Mesenchymal stem cell of adipose (primary cell): ENCODE results near the genes STRN and CYP1B1.

GRCh38 chr2:33279825-33280302 is 196.6 kb upstream of the RASGRP3 start:
- CAGE, long polyA plus RNA, result no peak

GRCh38 chr2:33300234-33300733 is 176.2 kb upstream of the RASGRP3 start:
- CAGE, long polyA plus RNA, result no peak

DNA sequence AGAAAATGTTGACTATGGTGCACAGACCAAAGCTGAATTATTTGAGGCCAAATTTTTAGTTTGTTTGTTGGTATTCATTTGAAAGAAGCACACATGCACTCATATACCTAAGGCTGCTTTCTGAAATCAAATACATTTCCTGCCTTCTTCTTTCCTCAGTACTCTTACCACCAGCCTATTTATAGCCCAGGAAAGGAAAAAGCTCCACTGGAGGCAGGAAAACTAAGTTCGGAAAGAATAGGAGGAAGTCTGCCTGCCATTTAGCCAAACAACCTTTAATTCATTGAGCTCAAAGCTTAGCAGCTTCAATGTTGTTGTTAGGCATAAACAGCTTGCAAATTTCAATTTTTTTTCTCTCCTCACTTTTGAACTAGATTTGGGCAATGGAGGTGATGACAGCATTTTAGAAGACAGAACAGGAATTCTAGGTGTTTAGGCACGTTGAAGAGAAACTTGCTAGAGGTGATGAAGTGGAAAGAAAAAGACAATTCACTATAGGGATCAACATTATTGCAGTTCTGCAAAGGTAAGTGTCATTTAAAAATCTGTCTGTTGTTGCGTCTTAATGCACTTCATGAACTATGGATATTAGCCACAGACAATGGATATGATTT is 40.3 kb upstream of the RASGRP3 start:
- CAGE, long polyA plus RNA, result no peak

DNA sequence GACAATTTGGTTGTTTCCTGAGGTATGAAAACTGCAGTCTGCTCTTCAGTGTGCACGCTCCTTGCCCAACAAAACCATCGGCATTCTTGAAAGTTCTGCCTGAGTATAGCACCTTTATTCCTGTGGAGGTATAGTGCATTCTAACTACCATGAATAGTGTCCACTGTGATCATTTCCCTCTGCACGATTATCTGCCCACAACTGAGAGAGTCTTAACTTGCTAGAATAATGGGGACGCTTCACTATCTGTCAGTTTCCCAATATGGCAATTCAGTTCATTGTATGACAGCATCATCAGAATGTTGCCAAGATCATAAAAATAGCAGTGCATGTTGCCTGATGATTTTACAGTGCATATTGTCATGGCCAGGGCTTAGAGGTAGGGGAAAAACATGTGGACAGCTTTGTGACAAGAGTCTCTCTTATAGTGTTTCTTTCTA is 6.0 kb downstream of the RASGRP3 start:
- CAGE, long polyA plus RNA, result no peak

- CAGE, long polyA plus RNA, result no peak
Measured at GRCh38 chr2:33797602-33798049, 198.5 kb upstream of the FAM98A start.

DNA sequence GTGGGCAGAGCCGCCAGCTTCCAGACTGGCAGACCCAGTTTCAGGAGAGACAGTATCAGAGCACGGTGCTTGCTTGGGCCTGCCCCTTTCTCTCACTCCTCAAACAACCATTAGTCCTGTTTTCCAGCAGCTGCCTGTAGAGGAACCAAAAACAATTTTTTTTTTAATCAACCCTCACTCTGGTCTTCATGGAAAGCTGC is 25.1 kb upstream of the CRIM1 start:
- CAGE, long polyA plus RNA, result no peak

GRCh38 chr2:36372952-36373532 is 17.5 kb downstream of the CRIM1 start:
- CAGE, long polyA plus RNA, result no peak

- CAGE, long polyA plus RNA, result no peak
Measured at GRCh38 chr2:36544992-36545513, 52.9 kb downstream of the FEZ2 start.

DNA sequence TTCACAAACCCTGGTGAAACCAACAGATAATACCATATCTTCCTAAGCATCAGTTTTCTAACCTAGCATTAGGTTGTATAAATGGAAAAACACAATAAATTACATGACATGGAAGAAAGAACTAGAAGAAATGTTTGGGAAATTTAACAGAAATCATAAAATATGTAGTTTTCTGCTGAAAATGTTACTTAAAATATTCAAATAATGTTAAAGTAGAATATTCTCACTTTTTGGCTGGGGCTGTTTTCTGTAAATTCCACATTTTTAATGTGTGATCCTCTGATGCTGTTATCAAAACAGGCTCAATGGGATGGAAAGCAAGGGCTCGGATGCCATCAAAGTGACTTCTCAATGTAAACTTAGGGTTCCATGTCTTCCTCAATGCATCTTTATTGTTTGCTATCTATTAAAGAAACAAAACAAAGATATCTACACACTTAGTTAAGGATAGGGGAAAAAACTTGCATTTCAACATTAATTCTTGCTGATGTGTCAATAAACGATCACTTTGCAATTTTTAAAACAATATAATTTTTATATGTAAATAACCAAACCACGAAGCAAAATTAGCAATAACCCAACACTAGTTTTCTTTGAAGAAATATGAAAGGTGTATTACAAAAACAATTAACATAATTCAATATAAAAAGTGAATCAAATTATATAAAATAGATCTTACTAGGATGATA is 96.9 kb downstream of the STRN start:
- CAGE, long polyA plus RNA, result no peak

DNA sequence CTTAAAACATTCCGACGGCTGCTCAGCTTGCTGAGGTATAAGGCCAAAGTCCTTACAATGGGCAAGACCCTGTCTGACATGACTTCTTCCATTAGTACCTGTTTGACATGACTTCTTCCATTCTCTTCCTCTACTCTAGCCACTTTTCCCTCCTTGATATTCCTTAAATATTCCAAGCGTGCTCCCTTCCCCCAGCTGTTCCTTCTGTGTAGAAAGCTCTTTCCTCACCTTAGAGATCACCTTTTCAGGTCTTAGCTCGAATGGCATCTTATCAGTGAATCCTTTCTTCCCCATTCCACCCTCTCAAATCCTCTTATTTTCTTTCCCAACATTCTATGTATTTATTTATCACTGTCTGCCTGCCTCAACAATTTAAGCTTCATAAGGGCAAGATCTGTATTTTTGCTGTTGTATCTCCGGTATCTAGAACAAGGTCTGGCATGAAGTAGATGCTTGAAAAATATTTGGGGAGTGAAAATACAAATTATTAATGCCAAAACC is 4.6 kb downstream of the STRN start:
- CAGE, long polyA plus RNA, result no peak

DNA sequence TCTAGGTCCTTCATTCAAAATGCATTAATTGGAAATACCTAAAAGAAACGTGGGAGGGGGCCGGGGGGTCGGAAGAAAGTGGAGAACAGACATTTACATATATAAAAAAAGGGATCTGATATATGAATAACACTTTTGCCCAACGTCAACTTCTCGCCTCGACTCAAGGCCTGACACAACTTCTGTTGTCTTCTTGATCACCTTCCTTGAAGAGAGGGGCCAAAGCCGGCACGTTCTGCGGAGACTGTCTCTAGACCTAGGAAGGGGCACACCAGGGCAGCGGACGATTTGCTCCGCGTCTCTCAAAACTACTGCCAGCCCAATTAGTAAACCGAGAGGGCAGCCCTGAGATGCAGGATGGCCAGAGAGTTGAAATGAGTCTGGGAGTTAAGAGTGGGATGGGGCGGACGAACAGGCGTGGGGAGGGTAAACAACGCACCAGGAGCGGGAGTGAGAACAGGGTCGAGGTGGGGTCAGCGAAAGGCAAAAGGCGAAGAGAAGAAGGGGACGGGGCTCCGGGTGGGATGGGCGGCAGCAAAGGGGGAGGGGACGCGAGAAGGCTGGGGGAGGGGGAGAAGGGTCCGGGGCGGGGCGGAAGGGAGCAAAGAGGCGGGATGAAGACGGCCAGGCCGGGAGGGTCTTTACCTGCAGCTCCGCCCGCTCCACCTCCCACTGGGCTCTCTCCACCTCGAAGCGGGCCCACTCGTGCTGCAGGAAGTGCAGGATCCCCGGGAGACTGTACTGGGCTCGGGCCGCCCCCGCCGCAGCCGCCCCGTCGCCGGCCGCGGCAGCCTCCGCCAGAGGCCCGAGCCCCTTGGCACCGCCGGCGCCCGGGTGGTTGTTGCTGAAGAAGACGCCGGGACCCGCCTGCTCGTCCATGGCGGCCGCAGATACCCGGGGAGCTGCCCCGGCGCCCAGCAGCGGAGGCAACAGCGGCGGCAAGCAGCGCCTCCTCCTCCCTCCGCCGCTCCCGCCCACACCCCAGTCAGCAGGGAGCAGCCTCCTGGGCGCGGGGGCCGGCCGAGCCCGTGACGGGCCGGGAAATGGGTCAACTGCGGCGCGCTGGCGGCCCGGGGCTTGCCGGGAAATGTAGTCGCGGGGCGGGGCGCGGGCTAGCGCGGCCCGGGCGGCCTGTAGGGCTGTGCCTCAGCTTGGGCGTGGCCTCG is at the start of gene STRN:
TSS of gene STRN (minus strand) at position 952 of the 1,166 bp plus-strand sequence.
- CAGE, long polyA plus RNA, result no peak

DNA sequence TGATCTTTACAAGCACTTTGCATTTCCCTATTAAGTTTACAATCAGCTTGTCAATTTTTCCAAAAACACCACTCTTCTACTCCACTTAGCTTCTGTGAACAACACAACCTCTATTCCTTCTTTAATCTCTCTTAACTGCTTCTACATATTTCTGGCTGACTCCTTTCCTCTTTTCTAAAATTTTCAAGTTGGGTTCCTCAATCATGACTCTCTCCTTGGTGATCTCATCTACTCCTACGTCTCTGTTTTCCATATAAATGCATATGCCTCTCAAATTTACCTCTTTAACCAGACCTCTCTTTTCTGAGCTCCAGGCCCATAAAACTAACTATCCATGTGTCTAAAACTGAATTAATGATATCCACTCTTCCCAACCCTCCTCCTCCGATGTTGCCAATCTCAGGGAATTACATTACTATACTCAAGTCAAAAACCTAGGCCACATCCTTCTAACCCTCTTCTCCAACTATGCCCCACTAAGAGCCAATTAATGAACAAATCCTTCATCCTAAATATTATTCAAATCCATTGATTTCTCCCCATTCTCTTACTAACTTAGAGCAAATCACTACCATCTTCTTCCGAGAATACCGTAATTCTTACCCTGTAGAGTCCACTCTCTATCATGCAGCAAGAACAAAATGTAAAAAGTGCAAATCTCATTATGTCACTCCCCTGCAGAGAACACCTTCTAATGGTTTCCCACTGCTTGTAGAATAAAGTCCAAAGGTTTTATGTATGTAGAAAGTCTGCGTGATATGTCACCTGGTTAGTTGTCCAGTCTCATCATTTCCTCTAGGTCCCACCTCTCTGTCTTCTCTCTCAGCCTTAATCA is 48.4 kb downstream of the HEATR5B start:
- CAGE, long polyA plus RNA, result no peak

DNA sequence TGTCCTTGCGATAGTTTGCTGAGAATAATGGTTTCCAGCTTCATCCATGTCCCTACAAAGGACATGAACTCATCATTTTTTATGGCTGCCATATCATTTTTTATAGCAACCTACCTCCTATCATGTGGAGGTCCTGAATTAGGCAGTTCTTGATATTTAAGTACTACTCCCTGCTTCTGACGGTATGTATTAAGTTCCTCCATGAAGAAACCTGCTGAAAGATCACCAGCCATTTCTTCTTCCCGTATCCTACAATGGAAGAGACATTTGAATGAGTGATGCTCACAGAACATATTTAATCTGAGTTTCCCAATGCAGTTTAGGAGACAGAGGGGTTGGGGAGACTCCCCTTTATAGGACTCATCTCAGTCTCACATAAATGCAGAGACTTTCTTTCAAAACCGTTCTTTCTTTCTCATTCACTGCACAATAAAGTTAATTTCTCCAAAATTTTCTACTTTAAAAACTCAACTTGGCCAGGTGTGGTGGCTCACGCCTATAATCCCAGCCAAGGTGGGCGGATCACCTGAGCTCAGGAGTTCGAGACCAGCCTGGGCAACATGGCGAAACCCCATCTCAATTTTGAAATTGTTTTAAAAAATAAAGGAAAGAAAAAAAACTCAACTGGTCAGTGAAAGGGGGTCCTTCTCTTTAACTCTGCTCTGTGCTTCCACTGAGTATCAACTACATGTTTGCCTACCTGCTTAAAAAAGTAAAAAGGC is 9.0 kb downstream of the EIF2AK2 start:
- CAGE, long polyA plus RNA, result no peak

DNA sequence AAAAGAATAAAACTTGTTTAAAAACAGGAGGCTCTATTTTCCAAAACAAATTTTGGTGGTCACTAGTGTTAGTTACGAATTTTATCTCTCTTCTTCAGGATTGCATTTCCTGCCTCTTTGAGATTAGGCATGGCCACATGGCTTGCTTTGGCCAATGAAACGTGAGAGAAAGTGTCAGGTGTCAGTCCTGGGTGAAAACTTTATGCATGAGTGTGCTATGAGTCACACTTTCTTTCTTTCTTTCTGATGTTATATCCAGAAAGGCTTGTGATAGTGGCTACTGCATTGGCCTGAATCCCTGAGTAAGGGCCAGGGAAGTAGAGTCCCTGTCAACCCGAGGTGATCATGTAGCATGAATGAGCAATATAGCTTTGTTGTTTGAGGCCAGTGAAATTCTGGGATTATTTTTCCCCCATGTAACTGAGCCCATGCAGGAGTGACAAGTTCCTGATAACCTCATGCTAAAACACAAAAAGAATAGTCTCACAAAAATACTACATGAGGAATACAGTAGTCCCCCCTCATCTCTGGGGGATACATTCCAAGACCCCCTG is 109.7 kb downstream of the CDC42EP3 start:
- CAGE, long polyA plus RNA, result no peak

GRCh38 chr2:37615665-37616189 is 55.7 kb downstream of the CDC42EP3 start:
- CAGE, long polyA plus RNA, result no peak

- CAGE, long polyA plus RNA, result no peak
Measured at GRCh38 chr2:37688895-37689490, 17.6 kb upstream of the CDC42EP3 start.

GRCh38 chr2:37798642-37798919 is 126.5 kb upstream of the RMDN2 start:
- CAGE, long polyA plus RNA, result no peak

- CAGE, long polyA plus RNA, result no peak
Measured at GRCh38 chr2:37855173-37856078, 69.7 kb upstream of the RMDN2 start.

DNA sequence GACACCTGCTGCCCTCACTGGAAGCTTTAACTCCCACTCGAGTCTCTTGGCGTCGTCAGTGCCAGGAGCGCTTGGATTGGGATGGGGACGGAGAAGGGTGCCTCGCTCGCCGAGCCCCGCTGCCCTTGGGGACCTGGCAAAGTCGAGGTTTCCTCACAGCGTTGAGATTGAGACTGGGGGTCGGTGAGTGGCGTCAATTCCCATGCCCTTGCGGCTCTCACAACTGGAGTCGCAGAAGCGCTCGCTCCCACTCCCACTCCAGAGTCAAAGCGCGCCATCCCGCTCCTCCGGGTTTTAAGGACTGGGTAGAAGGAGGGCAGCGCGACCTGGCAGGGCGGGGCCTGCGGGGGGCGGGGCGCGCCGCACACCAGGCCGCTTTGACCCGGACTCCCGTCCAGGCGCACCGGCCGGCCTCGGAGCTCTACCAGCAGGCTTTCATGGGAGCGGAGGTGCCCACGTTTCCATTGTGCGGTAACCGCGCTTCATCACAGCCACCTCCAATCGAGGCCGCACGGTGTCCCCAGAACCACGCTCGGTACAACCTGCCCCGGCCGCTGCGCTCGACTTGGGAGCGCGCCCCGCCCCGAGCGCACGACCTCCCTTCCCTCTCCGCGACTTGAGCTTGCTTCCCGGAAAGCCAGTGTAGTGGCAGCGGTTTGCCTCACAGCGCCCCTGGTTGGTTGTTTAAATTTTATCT is at the start of gene CYP1B1:
TSS of gene CYP1B1 (minus strand) at position 266 of the 697 bp plus-strand sequence.
- CAGE, long polyA plus RNA, result no peak

DNA sequence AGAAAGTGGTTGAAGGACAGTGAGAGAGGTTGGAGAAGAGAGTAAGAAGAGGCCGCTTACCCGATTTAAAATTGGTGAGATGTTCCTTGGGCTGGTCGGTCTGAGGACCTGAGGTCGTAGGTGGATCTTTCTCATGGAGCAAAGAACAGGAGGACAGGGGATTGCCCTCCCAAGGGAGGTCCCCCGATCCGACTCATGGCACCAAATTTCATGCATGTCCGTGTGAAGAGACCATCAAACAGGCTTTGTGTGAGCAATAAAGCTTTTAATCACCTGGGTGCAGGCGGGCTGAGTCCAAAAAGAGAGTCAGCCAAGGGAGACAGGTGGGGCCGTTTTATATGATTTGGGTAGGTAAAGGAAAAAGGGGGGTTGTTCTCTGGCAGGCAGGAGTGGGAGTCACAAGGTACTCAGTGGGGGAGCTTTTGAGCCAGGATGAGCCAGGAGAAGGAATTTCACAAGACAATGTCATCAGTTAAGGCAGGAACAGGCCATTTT is 10.0 kb upstream of the CYP1B1 start:
- CAGE, long polyA plus RNA, result no peak